ENCODE measurements around a stretch of chr5.

DNA sequence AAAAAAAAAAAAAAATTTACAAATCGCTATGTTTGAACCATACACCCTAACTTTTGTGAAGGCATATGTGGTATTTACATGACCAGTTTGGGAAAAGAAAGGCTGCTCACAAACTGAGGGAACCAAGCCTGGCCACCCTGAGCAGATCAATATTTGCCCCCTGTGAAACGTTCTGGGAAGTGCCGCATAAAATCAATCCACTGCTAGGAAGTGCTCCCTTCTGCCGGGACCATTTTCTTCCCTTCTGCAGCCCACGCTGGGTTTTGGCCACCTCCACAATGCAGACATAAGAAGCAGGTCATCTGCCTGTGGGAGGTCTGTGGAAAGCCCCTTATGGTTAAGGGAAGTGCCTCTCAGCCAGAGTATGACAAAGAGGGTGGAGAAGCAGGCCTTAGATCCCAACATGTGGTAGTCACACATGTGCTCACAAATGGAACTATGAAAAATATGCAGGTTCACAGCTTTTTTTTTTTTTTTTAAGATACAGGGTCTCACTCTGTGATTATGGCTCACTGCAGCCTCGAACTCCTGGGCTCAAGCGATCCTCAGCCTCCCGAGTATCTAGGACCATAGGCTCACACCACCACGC lies 82.8 kb downstream of the SLC1A3 start:
- RRBS = no CpG with 5 or more reads among the region's 9 CpGs

- RRBS = no CpG with 5 or more reads among the region's 3 CpGs
Observed at GRCh38 chr5:36723831-36724354, 117.5 kb downstream of the SLC1A3 start.

DNA sequence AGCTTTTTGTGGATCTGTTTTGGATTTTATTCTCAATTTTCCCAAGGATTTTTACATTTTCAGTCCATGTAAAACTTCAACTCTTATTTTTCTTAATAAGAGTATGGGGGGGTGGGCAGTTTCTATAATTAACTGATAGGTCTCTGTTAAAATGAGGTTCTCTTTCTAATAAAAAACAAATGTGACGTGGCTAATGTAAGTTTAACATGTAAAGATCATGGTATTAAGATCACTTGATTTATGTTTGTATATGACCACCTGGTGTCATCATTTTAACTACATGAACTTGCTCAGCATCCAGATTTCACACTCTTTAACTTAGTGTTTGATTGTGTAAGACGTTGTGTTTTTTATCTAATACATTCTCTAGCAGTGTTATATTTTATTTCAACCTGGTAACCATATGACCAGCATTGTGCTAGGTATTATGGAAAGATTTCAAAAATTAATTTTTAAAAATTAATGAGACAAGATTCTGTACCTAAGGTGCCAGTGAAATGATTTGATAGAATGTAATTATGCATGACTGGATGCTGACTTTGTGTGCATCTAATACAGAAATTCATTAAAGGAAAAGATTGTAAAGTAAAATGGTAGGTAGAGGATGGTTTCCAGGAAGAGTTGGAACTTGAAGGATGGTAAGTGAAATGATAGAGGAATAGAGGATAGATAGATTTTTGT lies 57.4 kb downstream of the NIPBL start:
- RRBS = no CpG with 5 or more reads among the region's 2 CpGs

GRCh38 chr5:36965133-36965829 lies 88.7 kb downstream of the NIPBL start:
- RRBS = no CpG with 5 or more reads among the region's 2 CpGs

DNA sequence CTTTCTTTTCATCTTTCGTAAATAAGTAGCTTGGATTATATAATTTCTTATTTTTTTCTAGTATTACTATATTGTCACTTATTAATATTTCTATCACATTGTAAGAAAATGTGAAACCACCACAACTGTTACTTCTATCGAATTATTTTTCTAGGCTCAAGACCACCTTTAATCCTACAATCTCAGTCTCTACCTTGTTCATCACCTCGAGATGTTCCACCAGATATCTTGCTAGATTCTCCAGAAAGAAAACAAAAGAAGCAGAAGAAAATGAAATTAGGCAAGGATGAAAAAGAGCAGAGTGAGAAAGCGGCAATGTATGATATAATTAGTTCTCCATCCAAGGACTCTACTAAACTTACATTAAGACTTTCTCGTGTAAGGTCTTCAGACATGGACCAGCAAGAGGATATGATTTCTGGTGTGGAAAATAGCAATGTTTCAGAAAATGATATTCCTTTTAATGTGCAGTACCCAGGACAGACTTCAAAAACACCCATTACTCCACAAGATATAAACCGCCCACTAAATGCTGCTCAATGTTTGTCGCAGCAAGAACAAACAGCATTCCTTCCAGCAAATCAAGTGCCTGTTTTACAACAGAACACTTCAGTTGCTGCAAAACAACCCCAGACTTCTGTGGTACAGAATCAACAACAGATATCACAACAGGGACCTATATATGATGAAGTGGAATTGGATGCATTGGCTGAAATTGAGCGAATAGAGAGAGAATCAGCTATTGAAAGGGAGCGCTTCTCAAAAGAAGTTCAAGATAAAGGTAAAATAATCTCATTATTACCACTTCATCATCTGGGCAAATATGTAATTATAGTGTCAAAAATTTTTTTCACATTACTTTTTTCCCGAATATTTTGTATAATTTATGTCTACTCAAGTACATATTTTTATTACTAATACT lies 99.3 kb downstream of the NIPBL start:
- RRBS = no CpG with 5 or more reads among the region's 10 CpGs

GRCh38 chr5:37836592-37837355 lies 3.1 kb downstream of the GDNF start:
- RRBS = 5% methylated on average over 9 of the region's 61 CpGs

GRCh38 chr5:38167337-38167870 lies 91.0 kb upstream of the EGFLAM start:
- RRBS = no CpG with 5 or more reads among the region's 12 CpGs

DNA sequence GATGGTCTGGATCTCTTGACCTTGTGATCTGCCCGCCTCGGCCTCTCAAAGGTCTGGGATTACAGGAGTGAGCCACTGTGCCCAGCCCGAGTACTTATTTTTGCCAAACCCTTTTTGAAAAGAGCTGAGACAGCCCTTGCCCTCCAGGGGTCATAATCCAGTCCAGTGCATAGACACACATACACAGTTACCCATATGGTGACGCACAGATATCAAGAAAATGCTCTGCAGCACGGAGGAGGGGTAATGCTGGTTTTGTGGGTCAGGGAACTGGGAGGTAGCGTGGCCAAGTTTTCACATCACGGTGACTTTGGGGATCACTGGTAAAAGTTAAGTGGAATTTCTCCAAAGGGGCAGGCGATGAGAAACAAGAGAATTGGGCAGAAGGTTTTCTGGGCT lies 128.4 kb downstream of the EGFLAM start:
- RRBS = no CpG with 5 or more reads among the region's 8 CpGs

- RRBS = no CpG with 5 or more reads among the region's 2 CpGs
Observed at GRCh38 chr5:38719095-38719580, 126.7 kb upstream of the OSMR start.

DNA sequence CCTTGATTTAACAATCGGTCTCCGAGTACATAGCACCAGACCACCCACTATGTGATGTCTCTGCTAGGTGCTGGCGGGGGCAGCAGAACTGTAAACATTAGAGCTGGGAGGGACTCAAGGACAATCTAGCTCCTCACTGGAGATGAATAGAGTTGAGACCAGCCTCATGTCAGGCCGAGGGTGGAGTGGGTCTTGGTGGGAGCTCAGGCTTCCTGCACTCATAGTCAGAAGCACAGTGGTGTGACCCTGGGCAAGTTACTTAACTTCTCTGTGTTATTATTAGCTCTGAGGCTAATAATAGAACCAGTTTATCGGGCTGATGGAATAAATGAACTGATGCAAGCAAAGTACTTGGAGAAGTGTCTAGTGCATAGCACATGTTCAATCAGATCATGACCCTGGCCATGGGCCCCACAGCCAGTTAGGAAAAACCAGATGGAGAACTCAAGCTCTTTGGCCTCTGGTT lies 45.4 kb upstream of the OSMR start:
- RRBS = no CpG with 5 or more reads among the region's 5 CpGs

GRCh38 chr5:38807674-38808108 lies 38.1 kb upstream of the OSMR start:
- RRBS = no CpG with 5 or more reads among the region's 6 CpGs

DNA sequence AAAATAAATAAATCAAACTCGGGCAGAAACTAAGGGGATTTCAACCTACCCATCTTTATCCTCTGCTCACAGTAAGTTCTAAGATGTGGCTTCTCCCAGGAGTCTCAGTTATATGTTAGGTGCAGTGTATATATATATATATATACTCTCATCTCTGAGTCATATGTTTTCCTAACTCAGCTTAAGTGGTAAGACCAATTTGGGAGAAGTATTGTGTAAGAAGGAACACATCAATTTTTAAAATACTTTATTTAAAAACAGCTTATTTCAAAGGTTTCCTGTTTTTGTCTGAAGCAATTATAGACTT lies 20.3 kb upstream of the OSMR start:
- RRBS = no CpG with 5 or more reads among the region's 1 CpG

GRCh38 chr5:38843564-38844249 lies 2.1 kb upstream of the OSMR start:
- RRBS = no CpG with 5 or more reads among the region's 4 CpGs

GRCh38 chr5:38887629-38888475 lies 42.0 kb downstream of the OSMR start:
- RRBS = no CpG with 5 or more reads among the region's 16 CpGs

GRCh38 chr5:38988262-38988930 lies 85.8 kb downstream of the RICTOR start:
- RRBS = no CpG with 5 or more reads among the region's 5 CpGs

DNA sequence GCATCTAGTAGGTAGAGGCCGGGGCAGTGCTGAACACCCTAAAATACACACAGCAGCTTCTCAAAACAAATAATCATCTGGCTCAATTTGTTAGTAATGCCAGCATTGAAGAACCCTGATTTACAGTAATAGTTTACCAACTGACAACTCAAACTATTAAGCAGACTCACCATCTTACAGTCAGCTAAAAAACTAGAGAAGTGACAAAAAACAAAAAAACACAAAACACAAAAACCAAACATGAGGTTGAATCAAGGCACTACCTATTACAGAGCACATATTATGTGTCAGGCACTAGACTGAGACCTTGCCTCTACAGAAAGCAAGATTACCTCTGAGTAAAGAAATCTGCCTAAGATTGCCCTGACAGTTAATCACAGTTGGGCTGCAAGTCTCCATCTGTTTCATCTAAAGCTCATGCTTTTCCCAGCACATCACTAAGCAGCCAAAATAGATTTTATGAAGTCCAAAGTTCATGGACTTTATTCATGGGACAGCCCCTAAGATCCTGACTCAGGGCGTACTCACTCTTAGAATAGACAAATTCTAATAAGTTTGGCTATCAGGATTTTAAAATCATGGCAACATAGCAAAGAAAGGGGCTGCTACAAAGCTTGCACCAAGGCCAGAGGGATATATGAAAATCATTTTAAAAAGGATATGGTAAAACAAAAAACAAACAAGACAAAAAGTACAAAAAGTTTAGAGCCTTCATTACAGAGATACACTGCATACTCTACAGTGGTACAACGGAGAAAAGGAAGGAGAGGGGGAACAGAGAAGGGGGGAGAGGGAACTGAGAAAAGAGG lies 58.4 kb downstream of the RICTOR start:
- RRBS = no CpG with 5 or more reads among the region's 3 CpGs

DNA sequence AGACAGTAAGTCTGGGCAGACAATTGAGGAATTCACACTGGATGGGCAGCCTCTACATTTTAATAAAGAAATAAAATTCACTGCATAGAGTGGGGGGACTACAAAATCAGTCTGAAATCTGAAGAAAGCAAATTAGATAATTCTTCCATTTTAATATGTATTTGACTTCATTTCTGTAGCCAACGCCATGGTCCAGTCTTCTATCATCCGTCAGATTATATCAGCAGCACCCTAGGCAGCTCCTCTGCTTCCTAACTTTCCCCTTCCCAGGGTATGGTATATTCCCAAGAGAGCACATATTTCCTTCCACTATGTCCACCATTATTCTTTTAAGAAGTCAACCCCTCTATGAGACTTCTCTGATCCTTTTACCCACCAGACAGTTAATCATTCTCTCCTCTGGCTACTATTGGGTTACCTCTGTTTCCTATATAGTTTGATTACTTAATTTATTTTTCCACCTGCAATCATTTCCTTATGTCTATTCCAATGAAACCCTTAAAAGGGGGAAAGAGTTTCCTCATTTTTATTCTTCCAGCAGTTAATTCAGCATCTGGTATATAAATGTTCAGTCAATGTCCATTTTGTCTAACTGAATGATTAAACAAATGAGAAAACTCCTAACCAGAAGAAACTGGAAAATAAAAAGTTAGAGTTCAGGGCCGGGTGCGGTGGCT lies 4.5 kb downstream of the RICTOR start:
- RRBS = no CpG with 5 or more reads among the region's 4 CpGs

- RRBS = no CpG with 5 or more reads among the region's 6 CpGs
Observed at GRCh38 chr5:39076838-39077710, 2.9 kb upstream of the RICTOR start.

DNA sequence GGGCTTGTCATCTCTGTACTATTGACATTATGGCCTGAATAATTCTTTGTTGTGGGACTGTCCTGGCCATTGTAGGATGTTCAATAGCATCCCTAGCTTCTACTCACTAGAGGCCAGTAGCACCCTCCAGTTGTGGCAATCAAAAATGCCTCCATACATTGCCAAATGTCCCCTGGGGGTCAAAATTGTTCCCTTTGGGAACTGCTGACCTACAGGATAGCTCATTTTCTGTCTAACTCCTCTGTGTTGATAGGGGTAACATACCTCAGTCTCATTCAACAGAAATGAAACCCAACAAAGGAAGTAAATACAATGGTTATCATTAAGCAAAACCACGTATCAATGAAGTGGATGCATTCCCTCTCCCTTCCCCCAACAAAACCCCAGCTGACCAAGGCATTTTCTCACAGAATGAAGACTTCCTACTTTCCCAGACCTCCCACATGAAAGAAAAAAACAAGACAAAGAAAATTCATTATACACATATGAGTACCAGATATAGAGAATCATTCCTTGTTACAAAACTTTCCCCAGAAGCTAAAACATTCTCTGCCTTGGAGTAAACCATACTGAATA lies 18.0 kb downstream of the FYB1 start:
- RRBS = no CpG with 5 or more reads among the region's 1 CpG

DNA sequence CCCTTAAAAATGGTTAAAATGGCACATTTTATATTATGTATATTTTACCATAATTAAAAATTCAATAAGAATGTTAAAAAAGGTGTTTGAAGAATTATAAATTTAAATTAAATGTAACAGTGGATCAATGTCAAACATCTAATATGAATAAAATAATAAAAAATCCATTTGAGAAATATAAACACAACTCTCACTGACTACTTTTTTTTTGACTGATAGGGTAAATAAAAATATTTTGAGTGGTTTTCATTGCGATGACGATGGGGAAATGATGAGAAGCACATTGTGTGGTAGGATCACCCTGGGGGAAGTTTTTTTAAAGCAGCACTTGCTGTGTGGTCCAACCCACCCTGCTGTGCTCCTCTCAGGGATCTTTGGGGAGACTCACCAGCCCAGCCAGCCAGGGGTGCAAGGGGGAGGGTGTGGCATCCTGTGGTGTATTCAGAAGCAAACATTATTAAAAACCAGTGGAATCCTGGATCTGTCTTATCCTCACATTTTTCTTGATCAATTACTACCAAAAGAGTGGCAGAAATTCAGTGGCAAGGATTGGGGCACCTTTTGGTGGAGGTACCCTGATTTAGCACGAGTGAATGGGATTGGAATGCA lies 4.1 kb downstream of the FYB1 start:
- RRBS = no CpG with 5 or more reads among the region's 3 CpGs